Cytotoxic T cell (primary cell): ENCODE measurements around the gene GSKIP.

- PRO-cap, 2 experiments, result no peak in any of the 2 experiments
Measured at GRCh38 chr14:95190844-95191866, 33.8 kb upstream of the DICER1 start.

DNA sequence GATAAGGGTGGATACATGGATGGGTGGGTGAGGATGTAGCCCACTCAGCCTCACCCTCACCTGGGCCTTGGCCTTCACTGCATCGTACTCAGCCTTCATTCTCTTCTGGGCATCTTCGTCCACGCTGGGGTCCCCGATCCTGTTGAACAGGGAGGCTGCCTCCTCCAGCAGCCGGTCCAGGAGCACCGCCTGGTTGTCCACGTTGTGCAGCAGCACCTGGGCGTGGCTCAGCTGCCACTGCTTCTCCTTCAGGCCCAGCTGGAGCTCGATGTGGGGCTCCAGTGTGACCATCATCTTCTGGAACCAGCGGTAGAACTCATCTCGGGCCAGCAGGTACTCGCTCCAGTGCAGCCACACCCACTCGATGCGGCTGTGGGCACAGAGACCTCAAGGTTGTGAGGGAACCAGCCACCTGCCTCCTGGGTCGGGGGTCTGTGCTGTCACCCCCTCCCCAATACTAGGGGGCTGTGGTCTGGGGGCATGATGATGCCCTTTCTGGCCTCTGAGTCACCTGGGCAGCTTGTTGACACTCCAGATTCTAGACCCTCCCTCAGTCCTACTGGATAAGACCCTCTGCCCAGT is 50.5 kb downstream of the SYNE3 start:
- PRO-cap, 2 experiments, result no peak in any of the 2 experiments

DNA sequence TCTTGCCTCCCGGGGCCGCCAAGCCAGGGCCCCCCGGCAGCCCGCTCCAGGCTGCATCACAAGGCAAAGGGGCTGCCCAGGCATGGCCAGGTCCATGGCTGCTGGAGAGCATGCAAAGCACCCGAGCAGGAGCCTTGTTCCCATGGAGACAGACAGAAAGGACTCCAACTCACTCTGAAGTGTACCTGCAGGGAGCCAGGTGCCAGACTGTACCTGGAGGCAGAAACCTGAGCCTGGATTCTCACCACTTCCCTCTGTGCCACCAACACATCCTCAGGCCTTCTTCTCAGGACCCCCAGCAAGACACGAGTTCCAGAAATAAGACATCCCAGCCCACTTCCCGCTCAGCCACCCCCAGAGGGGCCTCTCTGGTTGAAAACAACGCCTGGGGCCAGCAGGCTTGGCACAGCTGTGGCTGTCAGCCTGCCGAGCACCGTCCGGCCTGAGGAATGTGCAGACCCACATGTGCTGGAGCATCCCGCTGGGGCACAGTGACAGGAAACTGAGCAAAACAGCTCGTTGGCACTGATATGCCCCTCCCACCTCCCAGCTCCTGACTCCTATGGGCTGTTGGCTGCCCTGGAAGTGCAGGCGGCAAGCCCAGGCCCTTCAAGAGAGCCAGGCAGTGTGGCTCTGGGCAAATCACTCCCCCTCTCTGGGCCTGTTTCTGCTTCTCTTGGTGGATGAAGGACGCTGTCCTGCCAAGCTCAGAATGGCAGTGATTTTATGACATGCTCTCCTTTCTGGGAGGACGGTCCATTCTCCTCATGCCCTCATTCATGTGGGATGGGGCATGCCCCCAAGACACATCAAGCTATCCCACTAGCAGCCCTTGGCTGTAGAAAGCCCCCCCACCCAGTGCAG is 1.4 kb downstream of the SYNE3 start:
- PRO-cap, 2 experiments, result peak in 2 of 2 experiments; most common plus-strand start position 205 of the sequence (in 1); most common minus-strand start position 451 of the sequence (in 2)

- PRO-cap, 2 experiments, result no peak in any of the 2 experiments
Measured at GRCh38 chr14:95517073-95517942, 858 bp upstream of the SYNE3 start.

GRCh38 chr14:95534170-95534890 is 520 bp upstream of the GLRX5 start:
- PRO-cap, 2 experiments, result peak in 2 of 2 experiments; most common minus-strand start chr14:95534471 (in 2)

DNA sequence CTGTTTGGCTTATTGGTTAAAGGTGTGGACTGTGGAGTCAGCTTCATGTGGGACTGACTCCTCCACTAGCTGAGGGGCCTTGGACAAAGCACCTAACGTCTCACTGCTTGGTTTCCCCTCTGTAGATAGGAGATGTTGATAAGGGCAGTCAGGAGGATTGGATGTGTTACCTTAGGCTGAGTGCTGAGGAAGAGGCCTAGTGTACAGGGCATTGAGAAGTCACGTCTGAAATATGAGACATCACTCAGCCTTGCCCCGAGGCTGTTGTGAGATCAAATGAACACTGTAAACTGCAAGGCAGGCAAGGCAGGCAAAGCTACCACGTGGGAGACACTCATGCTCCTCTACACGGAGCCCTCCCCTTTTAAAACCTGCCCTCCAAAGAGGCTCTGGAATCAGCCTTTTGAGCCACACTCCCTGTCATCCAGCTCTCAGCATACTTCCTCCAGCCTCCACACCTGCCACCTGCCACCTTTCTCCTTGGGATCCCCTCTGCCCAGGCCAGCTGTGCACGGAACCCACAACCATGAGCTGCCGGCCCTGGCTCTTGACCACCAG is 27.3 kb upstream of the TCL1A start:
- PRO-cap, 2 experiments, result no peak in any of the 2 experiments

DNA sequence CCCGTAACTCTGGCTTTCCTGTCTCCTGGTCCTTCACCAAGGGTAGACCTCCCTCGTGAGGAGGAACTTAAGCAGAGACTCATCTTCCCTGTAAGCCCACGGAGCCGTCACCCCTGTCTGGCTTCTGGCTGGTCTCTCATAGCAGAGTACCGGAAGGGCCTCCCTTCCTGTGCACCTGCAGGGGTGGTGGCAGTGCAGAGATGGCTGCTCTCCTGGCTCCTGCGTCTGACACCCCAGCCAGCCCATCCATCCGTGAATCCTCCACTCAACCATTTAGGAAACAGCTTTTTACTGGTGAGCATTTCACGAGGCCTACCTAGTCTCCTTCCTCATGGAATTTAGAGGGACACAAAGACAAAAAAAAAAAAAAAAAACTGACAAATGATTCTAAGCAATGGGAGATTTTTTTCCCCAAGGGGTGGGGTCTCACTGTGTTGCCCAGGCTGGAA is 149.5 kb upstream of the C14orf132 start:
- PRO-cap, 2 experiments, result no peak in any of the 2 experiments

GRCh38 chr14:96105493-96105961 is 66.4 kb downstream of the C14orf132 start:
- PRO-cap, 2 experiments, result no peak in any of the 2 experiments

GRCh38 chr14:96203713-96204079 is 943 bp upstream of the BDKRB2 start:
- PRO-cap, 2 experiments, result no peak in any of the 2 experiments

GRCh38 chr14:96204080-96204515 is 541 bp upstream of the BDKRB2 start:
- PRO-cap, 2 experiments, result no peak in any of the 2 experiments

- PRO-cap, 2 experiments, result no peak in any of the 2 experiments
Measured at GRCh38 chr14:96284454-96284790, 28.4 kb downstream of the BDKRB1 start.

GRCh38 chr14:96361714-96362381 is 1.3 kb downstream of the ATG2B start:
- PRO-cap, 2 experiments, result peak in 2 of 2 experiments; most common plus-strand start chr14:96362225 (in 2)

DNA sequence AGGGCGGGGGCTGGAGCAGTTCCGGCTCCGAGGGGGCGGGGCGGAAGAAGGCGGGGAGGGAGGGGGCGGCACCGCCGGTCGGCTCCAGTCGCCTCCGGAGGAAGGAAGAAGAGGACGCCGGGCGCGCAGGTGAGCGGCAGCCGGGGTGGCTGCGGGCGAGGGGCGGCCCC is at the start of gene GSKIP:
Gene GSKIP, plus strand, starts transcription at position 87 of the 170 bp plus-strand sequence.
- PRO-cap, 2 experiments, result peak in 2 of 2 experiments; most common plus-strand start position 87 of the sequence (in 1)

DNA sequence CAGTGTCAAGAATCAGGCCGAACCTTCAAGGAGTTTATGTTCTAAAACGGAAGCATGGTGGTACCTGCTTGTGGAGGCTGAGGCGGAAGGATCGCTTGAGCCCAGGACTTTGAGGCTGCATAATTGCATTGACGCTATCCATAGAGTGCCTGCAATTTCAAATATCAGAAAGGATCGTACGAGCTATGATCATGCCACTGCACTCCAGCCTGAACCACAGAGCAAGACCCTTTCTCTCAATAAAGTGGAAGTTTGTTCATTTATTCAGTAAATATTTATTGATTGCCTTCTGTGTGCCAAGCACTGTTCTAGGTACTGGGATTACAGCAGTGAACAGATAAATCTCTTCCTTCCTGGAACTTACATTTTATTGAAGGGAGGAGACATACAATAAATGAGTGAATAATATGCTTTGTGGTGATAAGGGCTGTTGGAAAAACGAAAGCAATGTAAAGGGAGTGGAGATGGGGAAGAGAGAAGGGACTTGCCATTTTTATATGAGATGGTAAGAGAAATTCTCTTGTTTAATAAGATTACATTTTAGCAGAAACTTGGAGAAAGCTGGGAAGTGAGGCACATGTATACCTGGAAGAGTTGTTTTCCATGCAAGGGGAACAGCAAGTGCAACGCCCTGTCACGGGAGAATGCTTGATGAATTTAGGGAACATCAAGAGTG is 1.6 kb downstream of the GSKIP start:
- PRO-cap, 2 experiments, result no peak in any of the 2 experiments

GRCh38 chr14:96501129-96501541 is 1.0 kb upstream of the PAPOLA start:
- PRO-cap, 2 experiments, result no peak in any of the 2 experiments

GRCh38 chr14:96663557-96663847 is 133.7 kb upstream of the VRK1 start:
- PRO-cap, 2 experiments, result no peak in any of the 2 experiments

- PRO-cap, 2 experiments, result no peak in any of the 2 experiments
Measured at GRCh38 chr14:97838882-97839139, 1041.6 kb downstream of the VRK1 start.

DNA sequence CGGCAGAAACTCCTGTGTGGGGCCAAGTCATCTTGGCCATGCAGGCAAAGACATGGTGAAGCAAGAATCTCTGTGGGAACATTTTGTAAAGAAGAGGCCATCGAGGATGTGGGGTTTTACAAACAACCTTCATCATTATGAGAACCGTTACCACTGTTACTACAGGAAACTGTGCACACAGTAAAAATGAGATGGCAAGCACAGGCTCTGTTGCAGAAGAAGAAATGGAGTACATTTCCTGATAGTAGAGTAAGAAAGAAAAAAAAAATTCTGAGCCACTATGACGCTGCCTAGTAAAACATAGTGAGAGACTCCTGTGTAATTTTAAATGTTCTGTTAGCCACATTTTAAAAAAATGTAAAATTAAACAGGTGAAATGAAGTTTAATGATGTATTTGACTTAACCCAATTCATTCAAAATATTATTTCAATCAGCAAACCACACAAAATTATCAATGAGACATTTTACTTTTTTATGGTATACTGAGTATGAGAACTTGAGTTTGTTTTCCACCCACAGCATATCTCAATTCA is 1197.2 kb downstream of the VRK1 start:
- PRO-cap, 2 experiments, result peak in 2 of 2 experiments; most common plus-strand start position 176 of the sequence (in 1); most common minus-strand start position 158 of the sequence (in 2)

DNA sequence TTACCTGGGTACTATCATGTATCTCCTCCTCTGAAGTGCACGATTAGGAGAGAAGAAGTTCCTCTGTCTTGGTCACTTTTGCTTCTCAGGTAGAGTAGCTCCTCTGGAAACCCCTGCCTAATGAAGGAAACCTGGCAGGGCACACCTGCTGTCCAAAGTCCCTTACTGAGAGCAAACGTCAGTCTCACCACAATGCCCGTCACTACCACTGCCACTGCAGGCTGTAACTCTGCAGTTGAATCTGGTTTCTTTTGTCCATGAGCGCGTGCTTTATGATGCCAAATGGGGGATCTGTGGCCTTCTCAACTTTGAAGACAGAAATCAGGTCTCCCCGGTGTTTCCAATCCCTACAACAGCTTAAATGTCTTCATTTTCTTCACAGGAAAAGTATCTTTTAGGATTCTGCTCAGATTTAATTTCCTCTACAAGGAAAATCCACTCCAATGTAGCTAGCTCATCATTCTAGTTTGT is 1068.5 kb downstream of the BCL11B start:
- PRO-cap, 2 experiments, result peak in 2 of 2 experiments; most common plus-strand start position 234 of the sequence (in 1); most common minus-strand start position 122 of the sequence (in 2)

DNA sequence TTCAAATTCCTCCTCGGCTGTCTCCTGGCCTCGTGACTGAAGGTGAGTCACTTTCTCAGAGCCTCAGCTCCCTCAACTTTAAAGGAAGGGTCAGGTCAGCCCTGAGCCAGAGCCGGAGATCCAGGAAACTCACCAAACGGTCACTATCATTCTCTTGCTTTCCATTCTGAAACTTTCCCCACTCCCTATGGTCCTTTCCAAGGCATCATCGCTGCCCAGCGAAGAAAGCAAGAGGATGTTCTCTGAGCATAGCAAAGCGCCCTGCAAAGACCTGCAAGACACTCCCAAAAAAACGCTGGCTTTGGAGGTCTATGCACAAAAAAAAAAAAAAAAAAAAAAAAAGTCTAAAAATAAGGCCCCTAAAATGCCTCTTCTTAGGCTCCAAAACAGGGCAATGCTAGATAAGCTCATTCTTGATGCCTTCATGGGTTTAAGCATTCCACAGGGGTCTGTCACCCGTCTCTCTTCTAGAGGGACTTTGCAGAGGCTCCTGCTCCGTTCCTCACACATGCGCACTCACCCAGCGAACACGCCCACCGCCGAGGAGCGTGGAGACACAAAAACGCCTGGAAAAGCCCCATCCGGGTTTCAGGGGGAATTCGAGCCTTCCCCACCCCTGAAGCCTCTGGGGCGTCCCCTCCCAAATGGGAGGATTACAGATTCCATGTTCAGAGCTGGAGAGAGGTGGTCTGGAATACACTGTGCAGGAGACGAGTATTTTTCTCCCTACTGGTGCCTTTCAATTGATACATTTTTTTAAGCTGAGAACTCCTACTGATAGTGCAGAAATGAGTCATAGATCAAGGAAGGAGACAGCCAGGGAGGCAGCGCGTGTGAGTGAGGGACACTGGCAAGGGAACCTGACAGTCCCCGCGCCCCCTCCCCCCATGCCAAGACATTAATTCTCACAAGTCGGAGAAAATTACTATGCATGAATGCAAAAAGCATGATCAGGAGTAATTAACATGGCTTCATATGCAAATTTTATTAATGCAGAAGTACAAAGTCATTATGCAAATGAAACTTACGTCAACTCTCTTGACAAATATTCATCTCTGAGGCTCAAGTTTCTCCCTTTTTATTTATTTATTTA is 37.1 kb downstream of the BCL11B start:
- PRO-cap, 2 experiments, result peak in 2 of 2 experiments; most common plus-strand start position 796 of the sequence (in 1); most common minus-strand start position 77 of the sequence (in 2)